ENCODE measurements around a stretch of chr1.

- PRO-cap = no peak
- RAMPAGE, long total RNA = no peak
Measured at GRCh38 chr1:207811849-207812865, 60.3 kb downstream of the CD46 start.

GRCh38 chr1:207819797-207820195 lies 67.9 kb downstream of the CD46 start:
- PRO-cap = no peak
- RAMPAGE, long total RNA = no peak

DNA sequence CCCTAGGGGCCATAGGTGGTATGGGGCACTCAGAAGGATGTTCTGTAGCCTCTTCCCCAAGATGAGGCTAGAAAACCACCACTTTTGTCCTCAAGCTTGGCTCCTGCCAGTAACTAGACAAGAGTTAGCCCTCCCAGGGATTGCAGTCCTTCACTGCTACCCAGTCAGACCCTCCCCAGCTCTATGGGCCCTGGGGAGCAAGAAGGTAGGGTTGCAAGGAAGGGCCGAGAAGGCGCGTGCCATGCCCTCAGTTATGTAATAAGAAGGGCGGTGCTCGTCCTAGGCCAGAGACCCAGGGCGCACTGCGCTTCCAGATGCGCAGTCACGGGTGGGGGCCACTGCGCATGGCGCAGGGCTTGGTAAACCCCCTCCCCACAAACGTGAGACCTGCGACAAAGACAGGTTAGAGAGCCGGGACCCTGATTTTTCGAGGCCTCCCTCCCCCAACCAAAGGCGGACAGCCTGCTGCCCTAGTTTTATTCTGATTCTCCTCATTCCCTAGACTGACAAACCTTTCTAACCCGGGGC lies 69.8 kb downstream of the CD46 start:
- PRO-cap = no peak
- RAMPAGE, long total RNA = no peak

DNA sequence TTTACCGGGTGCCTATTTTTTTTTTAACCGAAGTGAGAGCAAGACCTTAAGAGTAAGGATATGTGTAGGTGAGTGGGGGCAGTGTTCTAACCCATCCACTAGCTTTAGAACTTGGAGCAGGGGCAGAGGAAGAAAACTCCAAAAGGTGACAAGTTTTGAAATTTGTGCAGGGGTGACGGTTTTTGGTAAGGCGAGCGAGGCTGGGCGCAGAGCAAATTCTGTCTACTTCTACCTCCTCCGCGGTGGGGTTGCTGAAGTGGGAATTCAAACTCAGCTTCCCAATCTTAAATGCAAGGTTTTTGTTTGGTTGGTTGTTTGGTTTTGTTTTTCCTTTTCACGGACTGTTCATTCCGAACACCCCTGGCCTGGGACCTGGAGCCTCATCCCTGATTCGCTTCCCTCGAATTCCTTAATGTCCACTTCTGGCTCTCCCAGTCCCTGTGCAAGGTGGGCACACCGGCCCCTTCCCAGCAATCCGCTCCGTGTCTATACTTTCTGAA lies 764 bp downstream of the CD34 start:
- PRO-cap = no peak
- RAMPAGE, long total RNA = no peak

DNA sequence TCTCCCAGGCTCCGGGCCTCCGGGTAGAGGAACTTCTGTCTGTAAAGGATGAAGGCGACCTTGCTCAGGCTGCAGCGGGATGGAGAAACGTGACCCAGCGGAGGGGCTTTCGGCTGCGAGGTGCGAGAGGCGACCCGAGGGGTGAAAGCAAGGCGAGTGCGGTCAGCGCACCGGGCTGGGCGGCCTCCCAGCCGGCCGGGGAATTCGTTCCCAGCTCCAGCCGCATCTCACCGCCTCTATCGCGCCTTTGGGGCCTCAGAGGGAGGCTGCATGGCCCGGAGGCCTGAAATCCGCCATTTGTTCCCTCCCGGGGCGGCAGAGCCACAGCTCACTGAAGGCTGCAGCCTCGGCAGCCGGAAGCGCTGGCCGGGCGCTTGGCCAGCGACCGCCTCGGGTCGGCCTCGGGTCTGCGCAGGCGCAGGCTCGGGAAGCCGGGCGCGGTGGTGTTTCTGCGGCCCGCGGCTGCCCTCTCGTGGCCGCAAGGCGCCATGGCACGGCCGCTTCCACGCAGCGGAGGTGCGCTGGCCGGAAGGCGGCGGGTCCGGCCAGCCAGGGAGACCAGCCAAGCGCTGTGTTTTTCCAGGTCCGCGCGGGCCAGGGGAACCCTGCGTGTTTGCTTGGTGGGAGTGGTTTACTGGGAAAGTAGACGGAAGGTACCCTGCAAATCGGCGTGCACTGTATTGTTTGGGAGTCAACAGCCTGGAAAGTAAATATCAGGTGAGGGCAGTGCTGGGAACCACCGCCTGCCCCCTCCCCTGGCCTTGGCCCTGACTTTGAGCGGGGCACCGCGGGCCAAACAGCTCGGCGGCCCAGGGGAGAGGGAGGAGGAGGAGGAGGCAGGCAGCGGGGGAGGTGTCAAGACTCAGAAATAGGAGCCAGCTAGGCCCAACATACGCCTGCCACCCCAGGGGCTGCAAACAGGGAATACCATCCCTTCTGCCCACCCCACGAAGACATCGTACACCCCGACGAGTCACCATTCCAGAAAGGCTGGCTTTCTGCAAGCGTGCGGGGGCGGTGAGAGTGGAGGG lies 52.6 kb upstream of the CD34 start:
- PRO-cap = bidirectional peak, plus-strand start at position 530 of the sequence, minus-strand start at position 358 of the sequence; unidirectional peak, minus-strand start at position 769 of the sequence
- RAMPAGE, long total RNA = no peak

GRCh38 chr1:208024858-208025543 lies 114.1 kb upstream of the CD34 start:
- PRO-cap = no peak
- RAMPAGE, long total RNA = no peak

- PRO-cap = no peak
- RAMPAGE, long total RNA = no peak
Measured at GRCh38 chr1:208149405-208150298, 94.5 kb downstream of the PLXNA2 start.

DNA sequence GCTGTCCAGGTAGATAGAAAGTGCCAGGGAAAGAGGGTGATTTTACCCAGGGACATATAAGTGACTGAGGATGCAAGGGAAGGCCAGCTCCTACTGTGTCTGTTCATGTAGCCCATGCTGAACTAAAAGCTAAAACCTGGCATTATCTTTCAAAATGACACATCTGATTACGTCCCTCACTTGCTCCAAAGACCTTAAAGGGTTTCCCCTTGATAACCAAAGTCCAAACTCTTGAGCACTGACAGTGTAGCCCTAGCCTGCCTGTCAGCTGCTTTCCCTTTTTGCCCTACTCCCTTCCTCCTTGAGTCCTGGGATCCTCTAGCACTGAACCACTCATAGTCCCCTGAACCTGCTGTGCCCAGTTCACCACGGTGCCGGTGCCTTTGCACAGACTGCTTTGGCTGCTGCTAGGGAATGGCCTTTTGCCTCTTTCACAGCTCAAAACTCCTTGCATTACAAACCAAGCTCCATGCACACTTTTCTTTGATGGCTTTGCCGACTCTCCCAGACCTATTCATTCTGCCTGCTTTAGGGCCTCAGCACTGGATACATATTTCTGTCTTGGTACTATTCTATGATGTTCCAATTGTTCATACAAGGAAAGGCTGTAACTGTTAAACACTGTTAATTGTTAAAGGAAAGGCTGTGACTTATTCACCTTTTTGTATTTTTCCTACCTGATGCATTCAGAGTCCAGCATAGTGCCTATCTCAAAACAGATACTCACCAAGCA lies 67.4 kb downstream of the PLXNA2 start:
- PRO-cap = no peak
- RAMPAGE, long total RNA = no peak

GRCh38 chr1:208222293-208222824 lies 21.8 kb downstream of the PLXNA2 start:
- PRO-cap = no peak
- RAMPAGE, long total RNA = no peak

GRCh38 chr1:208226239-208226910 lies 17.8 kb downstream of the PLXNA2 start:
- PRO-cap = no peak
- RAMPAGE, long total RNA = no peak

DNA sequence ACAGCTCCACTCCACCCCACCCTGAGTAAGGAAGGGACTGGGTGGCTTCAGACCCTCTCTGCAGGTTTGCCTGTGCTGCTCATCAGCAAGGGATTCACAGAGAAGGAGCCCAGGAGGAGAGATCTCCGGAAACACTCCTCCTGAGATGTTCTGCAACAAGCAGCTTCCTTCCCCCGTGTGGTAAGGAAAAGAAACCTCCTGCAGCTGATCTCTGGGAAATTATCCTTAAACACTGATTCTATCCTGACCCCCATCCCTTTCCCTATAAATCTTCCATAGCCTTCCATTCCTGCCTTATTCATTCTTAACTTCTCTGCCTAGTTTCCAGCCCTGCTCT lies 373.7 kb upstream of the CAMK1G start:
- PRO-cap = unidirectional peak, plus-strand start at position 78 of the sequence
- RAMPAGE, long total RNA = no peak

DNA sequence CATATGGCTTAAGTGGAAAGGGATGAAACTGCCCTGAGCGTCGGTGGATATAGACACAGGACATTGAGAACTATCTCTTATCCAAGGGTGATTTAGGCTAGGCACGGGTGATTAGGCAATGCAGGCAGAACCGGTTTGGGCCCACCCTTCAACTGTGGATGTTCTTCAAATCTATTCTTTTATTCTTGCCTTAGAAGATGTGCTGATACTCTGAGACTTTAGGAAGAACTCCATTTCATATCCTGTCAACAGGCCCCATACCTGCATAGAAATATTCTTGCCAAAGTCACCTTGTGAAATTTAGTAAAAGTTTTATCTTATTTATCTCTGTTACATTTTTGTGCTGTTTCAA lies 17.3 kb downstream of the HSD11B1 start:
- PRO-cap = no peak
- RAMPAGE, long total RNA = no peak

DNA sequence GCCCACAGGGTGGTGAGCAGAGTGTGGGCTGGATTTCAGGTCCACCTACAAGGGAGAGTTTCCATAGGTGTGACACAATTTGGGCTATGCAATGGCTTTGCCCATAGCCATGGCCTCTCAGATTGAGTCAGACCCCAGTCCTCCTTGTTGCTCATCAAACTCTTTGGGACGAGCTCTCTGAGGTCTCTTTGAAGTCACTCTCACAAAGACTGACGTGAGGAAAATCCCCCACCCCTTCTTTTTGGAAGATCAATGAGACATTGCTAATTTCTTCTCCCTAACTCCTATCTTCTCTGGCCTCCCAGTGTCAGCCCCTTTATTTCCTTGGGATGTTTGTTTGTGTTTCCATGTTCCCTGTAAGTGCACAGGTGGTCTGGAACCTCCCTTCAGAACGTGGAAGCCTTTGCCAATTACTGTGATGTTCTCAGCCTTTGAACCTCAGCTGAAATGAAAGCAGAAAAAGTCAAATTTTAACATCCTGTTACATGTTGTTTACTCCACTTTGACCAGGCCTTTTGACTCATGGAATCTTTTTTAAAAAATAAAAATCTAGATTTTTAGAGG lies 19.5 kb downstream of the HSD11B1 start:
- PRO-cap = no peak
- RAMPAGE, long total RNA = no peak

DNA sequence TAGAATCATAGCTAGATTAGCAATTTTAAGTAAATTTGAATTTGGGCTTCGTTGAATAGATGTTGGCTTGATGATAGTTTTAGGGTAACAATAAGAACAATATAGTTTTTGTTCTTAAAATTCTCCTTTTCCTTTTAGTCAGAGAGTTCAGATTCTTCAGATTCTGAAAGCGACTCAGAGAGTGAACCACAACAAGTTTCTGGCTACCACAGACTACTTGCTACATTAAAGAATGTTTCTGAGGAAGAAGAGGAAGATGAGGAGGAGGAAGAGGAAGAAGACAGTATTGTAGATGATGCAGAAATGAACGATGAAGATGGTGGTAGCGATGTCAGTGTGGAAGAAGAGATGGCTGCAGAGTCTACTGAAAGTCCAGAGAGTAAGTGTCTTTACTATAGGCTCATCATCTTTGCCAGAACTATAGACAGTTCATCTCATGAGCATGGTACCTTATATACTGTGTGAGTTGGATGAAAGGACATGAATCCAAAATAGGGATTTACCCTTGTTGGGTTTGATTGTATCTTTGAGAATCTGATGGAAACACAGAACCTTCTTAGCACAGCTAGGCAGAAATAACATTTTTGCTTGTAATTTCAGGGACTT lies 3.0 kb downstream of the UTP25 start:
- PRO-cap = no peak
- RAMPAGE, long total RNA = no peak

GRCh38 chr1:209873366-209874043 lies 45.7 kb downstream of the UTP25 start:
- PRO-cap = no peak
- RAMPAGE, long total RNA = no peak

- PRO-cap = no peak
- RAMPAGE, long total RNA = no peak
Measured at GRCh38 chr1:210232060-210232328, 602 bp upstream of the SERTAD4 start.

- PRO-cap = bidirectional peak, plus-strand start at chr1:210234038, minus-strand start at chr1:210233948
- RAMPAGE, long total RNA = no peak
Measured at GRCh38 chr1:210234012-210234651, 1.5 kb downstream of the SERTAD4 start.

- PRO-cap = no peak
- RAMPAGE, long total RNA = no peak
Measured at GRCh38 chr1:210446449-210446838, 117.7 kb downstream of the HHAT start.

GRCh38 chr1:211336195-211336754 lies 9.6 kb downstream of the TRAF5 start:
- PRO-cap = no peak
- RAMPAGE, long total RNA = no peak

DNA sequence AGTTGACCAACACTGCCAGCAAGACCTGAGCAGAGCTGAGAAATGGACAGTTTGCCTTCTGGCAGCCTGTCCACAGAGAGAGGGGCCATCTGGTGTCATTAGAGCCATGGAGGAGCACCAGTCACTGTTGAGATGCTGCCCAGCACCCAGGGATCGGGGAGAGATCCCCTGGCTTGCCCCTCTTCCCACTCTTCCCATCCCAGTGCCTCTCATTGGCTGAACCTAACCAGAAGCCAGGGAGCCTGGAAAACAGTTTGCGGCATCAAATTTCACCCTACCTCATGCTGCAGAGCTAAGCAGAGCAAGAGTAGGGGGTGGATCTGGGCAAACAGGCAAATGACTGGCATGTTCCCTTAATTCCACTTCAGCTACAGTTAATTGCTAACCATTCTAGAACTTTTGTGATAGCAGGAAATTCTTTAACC lies 19.1 kb downstream of the TRAF5 start:
- PRO-cap = bidirectional peak, plus-strand start at position 304 of the sequence, minus-strand start at position 159 of the sequence
- RAMPAGE, long total RNA = no peak